ENCODE data around the genes MXRA5 and NLGN4X.

DNA sequence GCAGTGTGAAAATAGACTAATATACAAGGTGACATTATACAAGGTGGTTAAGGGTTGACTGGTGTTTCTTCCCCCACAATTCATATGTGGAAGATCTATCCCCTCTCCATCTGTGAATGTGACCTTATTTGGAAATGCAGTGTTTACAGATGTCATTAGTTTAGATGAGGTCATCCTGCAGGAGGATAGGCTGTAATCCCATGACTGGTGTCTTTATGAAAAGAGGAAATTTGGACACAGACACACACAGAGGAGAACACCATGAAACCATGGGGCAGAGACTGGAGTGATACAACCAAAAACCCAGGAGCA is 27.4 kb downstream of the ARSD start:
- PRO-cap: no peak
- RAMPAGE, long total RNA, 3 experiments: no peak in any of the 3 experiments

DNA sequence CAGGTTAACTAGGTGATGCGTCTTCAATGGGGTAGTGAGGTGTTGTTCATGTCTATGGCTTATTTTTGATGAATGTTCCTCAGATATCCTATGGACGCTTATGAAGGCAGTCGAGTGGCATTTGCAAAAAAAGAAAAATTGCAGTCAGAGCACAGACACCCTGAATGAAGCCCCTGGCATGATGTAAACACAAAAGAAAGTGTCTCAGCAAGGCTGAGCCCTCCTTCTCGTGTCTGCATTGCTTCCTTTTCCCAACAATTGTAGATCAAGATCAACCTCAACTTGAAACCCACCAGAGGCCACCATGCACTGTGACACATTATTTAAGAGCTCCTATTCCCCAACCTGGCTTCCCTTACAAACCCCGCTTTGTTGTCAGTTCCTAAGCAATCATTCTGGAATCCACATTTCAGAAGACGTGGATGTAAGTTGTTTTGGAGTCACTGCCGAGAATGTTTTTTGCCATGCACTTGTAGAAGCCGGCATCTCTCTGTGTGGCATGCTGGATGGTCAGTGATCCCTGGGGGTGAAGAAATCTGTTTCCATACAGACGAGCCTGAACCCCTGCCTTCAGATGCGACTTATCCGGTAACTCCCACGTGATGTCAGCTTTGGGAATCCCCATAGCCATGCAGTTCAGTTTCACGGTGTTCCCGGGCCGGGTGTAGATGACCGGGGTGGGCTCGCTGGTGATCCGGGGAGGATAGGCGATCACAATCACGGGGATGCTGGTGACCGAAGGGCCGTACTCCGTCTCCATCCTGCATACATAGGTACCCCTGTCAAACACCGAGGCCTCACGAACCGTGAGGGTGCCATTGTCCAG is 36.9 kb downstream of the MXRA5 start:
- PRO-cap: no peak
- RAMPAGE, long total RNA, 3 experiments: no peak in any of the 3 experiments

GRCh38 chrX:3346331-3347366 is at the start of gene MXRA5:
Gene MXRA5 (minus strand): TSS chrX:3346652.
- PRO-cap: no peak
- RAMPAGE, long total RNA, 3 experiments: no peak in any of the 3 experiments

- PRO-cap: no peak
- RAMPAGE, long total RNA, 3 experiments: no peak in any of the 3 experiments
Observed at GRCh38 chrX:3607522-3608282, 105.7 kb downstream of the PRKX start.

DNA sequence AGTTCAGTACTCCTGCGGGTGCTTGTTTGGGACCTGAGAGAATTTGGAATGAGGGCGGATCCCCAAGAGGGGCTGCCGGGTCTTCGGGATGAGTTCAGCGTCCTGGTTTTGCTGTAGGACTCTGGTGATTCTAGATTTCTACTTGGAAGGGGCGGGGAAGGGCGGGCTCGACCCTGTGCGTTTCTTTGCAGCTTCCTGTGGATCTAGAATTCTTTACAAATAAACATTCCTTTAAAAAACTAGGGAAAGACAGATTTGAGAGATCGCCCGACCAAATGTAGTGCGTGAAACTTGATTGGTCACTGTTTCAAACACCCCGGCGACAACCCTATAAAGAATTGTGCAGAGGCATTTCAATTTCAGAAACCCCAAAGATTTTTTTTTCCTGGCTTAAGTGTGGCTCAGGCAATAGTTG is 777 bp upstream of the PRKX start:
- PRO-cap: no peak
- RAMPAGE, long total RNA, 3 experiments: no peak in any of the 3 experiments

DNA sequence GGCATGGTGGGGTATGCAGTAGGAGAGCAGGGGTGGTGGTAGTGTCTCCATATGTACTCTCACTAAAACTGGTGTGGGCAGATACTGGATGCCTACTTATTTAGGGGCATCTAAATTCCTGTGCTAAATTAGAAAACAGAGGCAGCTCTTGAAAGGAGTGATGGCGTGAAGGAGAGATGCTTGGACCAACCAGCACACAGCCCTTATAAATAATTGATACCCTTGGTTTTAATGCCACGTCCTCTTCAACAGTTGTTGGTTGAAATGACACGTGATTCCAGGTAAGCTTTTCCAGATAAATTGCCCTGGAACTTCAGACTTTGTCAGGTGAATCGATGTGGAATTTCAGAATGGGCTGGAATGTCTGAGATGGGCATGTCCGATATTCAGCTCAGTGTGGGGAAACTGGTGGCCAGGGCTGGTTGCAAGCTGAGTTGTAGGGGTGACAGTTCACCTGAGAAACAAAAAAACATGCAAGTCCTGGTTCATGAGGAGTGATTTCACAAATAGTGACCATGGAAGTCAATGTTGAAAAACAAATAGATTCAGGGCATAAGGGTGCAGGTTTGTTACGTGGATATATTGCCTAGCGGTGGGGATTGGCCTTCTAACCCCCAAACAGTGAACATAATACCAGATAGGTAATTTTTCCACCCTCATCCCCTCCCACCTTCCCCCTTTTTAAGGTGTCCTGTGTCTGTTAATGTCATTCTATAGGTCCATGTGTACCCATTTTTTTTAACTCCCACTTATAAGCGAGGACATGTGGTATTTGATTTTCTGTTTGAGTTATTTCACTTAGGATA is 104.1 kb upstream of the PRKX start:
- PRO-cap: no peak
- RAMPAGE, long total RNA, 3 experiments: no peak in any of the 3 experiments

DNA sequence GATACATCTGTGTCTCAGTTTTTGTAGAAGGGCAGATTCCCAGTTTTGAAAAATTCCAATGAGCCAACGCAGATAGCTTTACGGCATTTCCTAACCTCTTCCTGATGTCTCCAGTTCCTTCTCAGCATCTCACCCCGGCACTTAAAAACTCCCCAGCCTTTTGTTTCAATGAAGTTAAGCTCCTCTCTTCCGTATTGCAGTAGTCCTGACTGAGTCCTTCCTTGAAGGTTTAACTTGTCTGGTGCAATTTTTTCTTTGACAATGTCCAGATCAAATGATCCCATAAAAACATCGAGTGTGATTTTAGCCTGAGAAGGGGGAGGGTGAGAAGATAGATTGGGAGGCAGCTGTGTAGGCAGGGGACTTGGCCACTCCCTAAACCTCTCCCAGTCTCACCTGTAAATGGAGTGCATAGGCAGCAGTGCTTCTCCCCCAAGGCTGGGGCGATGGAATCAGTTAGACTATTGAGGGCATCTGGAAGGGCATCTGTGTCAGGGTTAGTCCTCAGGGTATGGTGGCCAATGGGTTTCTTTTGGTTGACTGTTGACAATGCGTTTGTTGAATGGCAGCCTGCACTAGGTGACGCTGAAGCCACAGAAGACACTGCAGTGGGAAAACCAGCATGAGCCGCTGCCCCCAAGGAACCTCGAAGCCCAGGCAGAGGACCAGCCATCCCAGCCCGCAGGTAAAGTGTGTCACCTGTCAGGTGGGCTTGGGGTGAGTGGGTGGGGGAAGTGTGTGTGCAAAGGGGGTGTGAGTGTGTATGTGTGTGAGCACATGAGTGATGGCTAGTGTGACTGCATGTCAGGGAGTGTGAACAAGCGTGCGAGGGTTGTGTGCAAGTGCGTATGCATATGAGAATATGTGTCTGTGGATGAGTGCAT is 108.8 kb upstream of the PRKX start:
- PRO-cap: no peak
- RAMPAGE, long total RNA, 3 experiments: no peak in any of the 3 experiments

DNA sequence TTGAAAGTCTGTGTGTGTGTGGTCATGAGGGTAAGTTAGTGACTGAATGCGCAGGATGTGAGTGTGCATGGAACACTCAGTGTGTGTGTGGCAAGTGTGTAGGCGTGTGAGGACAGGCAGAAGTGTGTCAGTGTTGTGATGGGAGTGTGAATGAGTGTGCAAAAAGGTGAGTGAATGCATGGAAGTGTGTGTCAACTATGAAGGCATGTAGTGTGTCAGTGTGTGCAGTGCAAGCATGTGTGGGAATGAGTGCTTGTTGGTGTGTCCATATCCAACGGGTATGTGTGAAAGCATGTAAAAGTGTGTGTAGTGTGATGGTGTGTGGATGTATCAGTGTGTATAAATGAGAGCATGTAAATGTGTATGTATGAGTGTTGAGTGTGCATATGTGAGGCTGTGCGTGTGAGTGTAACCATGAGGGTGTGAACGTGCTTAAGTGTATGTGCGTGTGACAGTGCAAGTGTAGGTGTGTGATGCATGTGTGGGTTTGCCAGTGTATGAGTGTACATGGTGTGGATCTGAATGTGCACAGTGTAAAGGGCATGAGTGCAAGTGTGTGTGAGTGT is 109.5 kb upstream of the PRKX start:
- PRO-cap: no peak
- RAMPAGE, long total RNA, 3 experiments: no peak in any of the 3 experiments

DNA sequence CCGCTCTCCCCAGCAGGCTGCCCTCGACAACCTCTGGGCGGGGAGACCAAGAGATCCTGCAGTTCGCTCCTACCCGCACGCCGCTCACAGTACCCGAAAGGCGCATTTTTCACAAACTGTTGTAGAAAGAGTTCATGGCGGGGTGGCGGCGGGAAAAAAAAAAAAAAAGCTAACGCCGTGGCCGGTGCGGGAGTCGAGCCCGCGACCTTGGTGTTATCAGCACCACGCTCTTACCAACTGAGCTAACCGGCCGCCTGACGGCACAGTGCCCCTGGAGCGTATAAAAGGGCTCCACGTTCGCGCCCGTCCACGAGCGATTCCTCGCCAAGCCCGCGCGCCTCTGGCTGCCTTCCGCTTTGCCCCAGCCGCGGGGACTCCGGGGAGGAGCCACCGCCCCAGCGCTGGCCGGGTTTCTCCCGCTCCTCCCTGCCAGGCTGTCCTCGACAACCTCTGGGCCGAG is 124.8 kb upstream of the PRKX start:
- PRO-cap: no peak
- RAMPAGE, long total RNA, 3 experiments: no peak in any of the 3 experiments

GRCh38 chrX:3842789-3843191 is 129.3 kb upstream of the PRKX start:
- PRO-cap: no peak
- RAMPAGE, long total RNA, 3 experiments: no peak in any of the 3 experiments

- PRO-cap: unidirectional peak, minus-strand start at chrX:4710700
- RAMPAGE, long total RNA, 3 experiments: no peak in any of the 3 experiments
Observed at GRCh38 chrX:4710470-4711263, 997.2 kb upstream of the PRKX start.

DNA sequence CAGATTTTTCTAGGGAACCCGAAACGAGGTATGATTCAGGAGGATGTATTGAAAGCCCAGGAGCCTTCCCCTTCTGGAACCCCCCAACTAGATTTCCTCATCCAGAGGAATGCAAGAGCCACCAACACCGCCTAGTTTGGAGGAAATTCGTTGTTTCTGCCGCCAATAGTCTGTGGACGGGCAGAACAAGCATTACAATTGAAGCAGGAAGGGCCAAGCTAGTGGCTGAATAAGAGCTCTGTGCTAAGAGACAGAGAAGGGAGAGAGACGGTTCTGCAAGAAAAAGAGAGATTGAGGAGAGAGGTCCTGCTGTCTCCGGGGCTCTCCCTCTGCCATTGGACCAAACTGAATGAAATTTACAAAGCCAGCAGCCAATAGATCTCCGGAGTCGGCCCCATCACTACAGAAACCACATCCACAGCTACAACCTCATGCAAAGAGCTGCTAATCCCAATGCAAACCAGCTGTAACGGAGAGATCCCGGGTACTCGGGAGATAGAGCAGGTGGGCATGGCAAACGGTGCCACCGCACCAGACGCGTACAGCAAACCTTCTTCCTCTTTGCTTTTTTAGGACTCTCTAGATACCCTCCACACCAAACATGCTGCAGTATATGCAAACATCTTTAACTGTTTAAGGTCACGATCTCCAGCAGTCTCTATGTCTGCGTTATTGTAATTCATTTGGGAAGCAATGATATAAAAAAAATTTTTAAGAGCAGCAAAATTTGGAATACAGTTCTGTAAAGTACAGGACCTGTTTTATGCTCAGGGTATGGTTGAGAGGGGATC is at the start of gene NLGN4X:
NLGN4X (minus strand) TSS at position 277 of the 791 bp plus-strand sequence.
- PRO-cap: no peak
- RAMPAGE, long total RNA, 3 experiments: no peak in any of the 3 experiments

DNA sequence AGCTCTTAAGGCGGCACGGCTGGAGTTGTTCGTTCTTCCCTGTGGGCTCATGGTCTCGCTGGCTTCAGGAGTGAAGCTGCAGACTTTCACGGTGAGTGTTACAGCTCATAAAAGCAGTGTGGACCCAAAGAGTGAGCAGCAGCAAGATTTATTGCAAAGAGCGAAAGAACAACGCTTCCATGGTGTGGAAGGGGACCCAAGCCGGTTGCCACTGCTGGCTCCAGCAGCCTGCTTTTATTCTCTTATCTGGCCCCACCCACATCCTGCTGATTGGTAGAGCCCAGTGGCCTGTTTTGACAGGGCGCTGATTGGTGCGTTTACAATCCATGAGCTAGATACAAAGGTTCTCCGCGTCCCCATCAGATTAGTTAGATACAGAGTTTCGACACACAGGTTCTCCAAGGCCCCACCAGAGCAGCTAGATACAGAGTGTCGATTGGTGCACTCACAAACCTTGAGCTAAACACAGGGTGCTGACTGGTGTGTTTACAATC is 154.9 kb upstream of the VCX3A start:
- PRO-cap: no peak
- RAMPAGE, long total RNA, 3 experiments: no peak in any of the 3 experiments

DNA sequence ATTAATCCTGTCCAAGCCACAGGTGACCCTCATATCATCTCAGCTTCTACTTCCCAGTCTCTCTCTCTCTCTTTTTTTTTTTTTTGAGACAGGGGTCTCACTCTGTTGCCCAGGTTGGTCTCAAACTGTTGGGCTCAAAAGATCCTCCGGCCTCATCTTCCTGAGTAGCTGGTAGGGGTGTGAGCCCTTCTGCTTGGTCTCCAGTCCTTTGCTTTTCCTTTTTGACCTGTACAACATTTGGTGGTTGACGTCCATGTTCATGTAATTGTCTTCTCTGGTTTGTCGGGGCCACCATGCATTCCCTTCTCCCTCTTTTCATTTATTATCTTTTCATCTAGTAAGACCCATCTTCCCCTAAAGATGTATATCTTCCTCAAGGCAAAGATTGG is 105.7 kb upstream of the STS start:
- PRO-cap: no peak
- RAMPAGE, long total RNA, 3 experiments: no peak in any of the 3 experiments

GRCh38 chrX:8681390-8681659 is 50.6 kb downstream of the ANOS1 start:
- PRO-cap: no peak
- RAMPAGE, long total RNA, 3 experiments: no peak in any of the 3 experiments

DNA sequence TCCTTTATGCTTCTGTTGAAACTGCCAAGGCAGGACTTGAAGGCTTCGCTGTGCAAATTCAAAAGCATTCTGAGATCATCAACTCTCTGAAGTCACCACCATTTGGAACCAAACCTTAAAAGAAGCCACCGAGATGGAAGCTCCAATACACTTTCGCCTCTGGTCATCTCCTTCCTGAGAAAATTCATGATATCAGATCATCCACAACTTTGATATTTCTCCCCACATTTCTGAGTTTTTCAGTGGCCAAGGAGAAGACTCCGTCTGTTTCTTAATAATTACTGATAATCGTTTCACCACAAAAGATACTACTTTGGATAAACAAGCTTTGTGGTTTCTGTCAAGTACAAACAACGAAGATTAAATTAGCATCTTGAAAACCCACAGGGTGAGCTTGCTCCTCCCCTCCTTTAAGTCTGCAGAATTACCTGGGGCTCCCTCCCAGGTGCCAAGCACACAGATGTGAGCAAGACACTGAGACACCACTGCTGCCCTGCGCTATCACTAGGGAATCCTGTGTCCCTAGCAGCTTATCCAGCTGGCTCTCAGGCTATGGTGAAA is 125.0 kb upstream of the TBL1X start:
- PRO-cap: no peak
- RAMPAGE, long total RNA, 3 experiments: no peak in any of the 3 experiments

DNA sequence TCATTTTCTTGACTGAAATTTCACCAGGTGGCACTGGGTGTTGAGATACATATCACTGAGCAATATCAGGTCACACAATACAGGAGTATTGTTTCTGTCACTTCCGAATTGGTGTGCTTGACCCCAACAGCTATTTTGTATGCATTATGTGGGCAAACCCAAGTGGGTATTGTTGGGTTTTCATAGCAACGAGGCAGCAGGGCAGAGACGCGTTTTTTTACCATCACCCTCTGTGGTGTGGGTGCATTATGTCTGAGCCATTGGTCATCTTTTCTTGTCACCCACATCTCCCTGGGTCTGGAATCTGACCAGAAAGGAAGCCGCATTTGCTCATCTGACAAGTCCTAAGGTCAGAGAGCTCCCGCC is 52.8 kb downstream of the SHROOM2 start:
- PRO-cap: no peak
- RAMPAGE, long total RNA, 3 experiments: no peak in any of the 3 experiments

DNA sequence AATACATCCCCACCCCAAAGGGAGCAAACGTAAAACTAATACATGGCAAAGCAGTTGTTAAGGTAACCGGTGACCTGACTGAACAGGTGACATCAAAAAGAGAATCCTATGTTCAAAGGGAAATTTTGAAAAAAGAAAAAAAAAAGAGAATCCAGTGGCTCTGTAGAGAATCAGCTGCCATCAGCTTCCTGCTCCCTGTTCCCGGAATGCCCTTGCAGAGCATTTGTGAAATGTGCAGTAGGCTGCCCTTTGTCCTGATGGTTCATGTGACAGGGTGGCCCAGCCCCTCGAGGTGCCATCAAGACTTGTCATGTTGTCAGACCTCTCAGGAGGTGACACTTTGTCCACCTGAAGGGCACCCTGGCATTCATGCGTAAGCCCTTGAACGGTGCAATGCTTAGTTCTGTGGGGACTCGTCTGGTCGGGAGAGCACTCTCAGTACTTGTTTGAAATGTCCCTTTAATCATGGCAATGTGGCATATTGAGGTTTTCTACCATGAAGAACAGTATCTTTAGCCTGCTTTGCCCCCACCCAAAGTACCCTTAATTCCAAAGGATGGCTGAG is 71.4 kb downstream of the CLDN34 start:
- PRO-cap: no peak
- RAMPAGE, long total RNA, 3 experiments: no peak in any of the 3 experiments

- PRO-cap: no peak
- RAMPAGE, long total RNA, 3 experiments: no peak in any of the 3 experiments
Observed at GRCh38 chrX:10100836-10101562, 55.8 kb upstream of the CLCN4 start.

DNA sequence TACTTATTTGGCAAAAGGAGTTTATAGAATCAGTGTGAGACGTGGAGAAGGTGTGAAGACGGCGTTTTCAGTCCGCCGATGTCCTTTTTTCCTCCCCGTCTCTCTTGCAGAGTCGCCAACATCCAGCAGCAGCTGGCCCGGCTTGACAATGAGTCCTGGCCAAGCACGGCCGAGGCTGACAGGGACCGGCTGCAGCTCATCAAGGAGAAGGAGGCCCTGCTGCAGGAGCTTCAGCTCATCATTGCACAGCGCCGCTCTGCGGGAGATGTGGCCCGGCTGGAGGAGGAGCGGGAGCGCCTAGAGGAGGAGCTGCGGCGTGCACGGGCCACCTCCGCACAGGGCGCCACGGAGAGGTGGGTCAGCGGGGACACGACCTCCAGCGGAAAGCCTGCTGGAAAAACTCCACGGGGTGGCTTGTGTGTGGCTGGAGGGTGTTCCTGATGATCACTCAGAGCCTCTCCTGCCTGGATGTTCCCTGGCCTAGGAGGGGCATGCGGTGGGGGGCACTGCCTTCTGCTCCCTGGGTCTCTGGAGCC is 47.0 kb upstream of the CLCN4 start:
- PRO-cap: no peak
- RAMPAGE, long total RNA, 3 experiments: no peak in any of the 3 experiments

Measured in subcutaneous adipose tissue (tissue), 3 donors.